Sciatic nerve (tissue), 1 donor: ENCODE data around the genes FSTL1 and RABL3.

GRCh38 chr3:115512326-115513749, 110.5 kb upstream of the GAP43 start:
- PRO-cap = bidirectional peak, plus-strand start at chr3:115512869, minus-strand start at chr3:115512834

DNA sequence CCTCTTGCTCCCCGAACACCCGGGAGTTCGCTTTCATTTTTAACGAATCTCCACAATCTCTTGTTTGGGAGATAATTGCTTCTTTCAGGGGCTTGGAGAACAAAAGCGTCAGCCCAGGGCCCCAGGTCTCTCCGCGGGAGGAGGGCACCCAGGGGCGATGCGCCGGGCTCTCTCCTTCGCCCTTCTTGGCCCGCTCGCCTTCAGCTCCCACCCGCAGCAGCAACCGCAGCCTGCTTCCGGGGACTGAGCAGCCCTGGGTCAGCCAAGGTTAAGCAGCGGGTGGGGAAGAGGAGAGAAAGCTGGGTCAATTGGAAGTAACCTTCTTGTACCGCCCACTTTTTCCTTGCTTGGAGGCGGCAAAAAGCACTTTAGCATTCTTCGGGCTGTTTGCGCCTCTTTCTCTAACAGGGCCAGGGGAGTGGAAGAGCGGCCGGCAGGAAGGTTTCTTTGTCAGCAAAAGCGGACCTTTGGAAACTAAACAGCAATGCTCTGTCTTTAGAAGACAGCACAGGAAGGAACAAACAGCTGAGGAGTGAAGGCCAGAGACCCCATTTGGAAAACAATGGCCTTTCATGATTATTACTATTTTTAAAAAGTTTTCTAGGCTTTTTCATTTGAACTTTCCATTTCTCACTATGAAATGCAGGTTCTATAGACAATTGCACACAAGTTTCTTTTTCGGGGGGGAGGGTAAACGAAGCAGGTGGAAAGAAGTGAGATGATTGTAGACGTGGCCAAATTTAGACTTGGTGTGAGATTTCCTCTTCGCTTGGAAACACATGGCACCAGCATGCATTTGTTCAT, 35.6 kb downstream of the GAP43 start:
- PRO-cap = bidirectional peak, plus-strand start at position 404 of the sequence, minus-strand start at position 245 of the sequence

DNA sequence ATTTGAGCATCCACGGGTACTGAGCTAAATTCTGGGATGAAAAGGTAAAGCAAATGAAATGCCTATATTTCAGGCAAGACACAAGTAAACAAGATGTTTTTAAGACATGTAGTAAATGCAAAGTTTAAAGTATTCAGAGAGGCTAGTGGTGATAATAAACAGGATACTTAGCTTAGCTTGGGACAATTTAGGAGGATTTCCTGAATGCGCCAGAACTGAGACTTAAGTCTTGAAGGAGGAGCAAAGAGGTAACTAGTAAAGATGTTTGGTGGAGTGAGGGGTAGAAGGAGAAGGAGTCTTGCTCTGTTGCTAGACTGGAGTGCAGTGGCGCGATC, 11.0 kb downstream of the LSAMP start:
- PRO-cap = no peak

DNA sequence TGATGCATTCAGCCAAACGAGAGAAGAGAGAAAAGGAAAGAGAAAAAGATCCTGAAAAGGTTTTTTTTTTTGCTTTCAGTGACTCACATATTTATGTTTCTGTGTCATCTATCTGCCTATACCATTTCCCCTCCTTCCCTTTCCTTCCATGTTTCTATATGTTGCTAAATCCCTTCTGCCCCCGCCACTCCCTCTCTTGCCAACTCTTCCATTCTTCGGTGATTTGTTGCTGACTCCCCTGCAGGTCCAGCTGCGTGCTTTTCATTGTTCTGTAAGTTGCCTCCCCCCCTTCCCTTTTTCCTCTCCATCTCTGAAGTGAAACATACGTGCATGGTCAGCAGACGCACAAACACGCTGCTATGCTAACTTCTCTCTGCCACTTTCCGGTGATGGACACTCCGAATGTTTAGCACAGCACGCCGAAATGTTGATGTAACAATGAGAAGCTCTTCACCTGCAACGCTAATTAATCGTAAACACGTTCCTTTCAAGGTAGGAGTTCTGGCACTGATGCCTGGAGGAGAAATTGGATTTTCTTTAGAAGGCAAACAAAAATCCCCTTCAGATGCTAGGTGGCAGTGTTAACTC, 418.8 kb upstream of the LSAMP start:
- PRO-cap = no peak

GRCh38 chr3:117218696-117219054, 773.4 kb upstream of the LSAMP start:
- PRO-cap = no peak

- PRO-cap = no peak
Observed at GRCh38 chr3:118933088-118933656, 101.5 kb downstream of the IGSF11 start.

- PRO-cap = no peak
Observed at GRCh38 chr3:119241309-119241823, 688 bp upstream of the B4GALT4 start.

GRCh38 chr3:119435560-119436558, 27.6 kb downstream of the TMEM39A start:
- PRO-cap = no peak

- PRO-cap = no peak
Observed at GRCh38 chr3:119523462-119524251, 25.3 kb downstream of the TIMMDC1 start.

- PRO-cap = no peak
Observed at GRCh38 chr3:119651992-119652834, 8.2 kb downstream of the POPDC2 start.

DNA sequence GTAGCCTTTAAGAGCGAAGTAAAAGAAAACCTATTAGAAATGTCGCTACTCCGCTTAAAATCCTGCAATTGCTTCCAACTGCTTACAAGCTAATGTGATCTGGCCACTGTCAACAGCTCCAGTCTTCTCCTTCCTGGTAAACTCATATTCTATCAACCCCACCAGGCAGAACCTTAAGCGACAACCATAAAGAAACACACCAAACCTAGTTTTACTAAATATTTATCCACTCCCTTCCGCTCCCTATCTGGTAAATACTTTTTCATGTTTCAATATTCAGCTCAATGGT, 110.2 kb downstream of the NR1I2 start:
- PRO-cap = no peak

DNA sequence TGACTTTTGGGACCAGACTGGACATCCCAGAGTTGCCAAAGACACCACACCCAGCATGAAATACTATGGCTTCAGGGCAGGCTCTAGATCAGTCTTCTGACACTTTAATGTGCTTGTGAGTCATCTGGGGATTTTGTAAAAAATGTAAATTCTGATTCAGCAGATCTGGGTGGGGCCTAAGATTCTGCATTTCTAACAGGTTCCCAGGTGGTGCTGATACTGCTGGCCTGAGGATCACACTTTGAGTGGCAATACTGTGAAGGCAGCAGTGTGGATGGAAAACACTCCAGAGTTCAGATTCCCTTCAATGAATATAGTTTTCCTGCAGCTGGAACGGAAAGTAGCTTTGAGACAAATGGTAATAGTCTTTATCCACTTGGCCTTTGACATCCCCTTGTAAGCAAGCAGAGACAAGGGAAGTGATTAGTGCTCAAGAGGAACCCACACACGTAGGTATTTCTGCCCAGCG, 51.4 kb upstream of the GSK3B start:
- PRO-cap = no peak

DNA sequence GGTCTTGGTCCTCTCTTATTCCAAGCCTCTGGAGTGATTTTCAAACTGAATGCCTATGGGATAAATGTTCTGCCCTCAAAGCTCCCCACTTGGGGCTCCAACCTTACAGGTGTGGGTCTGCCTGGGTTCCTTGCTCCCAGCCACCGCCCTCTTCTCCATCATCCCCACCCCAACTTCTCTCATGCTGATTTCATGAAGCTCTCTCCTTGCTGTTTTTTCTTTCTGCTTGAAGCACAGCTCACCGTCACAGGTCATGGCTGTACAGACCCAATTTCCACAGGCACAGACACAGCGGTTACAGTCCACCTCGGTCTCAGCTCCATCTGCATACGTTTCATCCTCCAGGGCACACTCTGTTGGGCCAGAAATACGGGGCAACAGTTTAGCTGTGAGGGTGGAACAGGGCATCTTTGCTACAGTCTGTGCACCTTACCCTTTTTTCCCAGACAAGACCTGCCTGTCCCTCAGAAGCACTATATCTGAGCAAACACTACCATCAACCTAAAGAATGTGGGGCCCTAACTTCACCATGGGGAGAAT, 48.2 kb downstream of the FSTL1 start:
- PRO-cap = no peak

DNA sequence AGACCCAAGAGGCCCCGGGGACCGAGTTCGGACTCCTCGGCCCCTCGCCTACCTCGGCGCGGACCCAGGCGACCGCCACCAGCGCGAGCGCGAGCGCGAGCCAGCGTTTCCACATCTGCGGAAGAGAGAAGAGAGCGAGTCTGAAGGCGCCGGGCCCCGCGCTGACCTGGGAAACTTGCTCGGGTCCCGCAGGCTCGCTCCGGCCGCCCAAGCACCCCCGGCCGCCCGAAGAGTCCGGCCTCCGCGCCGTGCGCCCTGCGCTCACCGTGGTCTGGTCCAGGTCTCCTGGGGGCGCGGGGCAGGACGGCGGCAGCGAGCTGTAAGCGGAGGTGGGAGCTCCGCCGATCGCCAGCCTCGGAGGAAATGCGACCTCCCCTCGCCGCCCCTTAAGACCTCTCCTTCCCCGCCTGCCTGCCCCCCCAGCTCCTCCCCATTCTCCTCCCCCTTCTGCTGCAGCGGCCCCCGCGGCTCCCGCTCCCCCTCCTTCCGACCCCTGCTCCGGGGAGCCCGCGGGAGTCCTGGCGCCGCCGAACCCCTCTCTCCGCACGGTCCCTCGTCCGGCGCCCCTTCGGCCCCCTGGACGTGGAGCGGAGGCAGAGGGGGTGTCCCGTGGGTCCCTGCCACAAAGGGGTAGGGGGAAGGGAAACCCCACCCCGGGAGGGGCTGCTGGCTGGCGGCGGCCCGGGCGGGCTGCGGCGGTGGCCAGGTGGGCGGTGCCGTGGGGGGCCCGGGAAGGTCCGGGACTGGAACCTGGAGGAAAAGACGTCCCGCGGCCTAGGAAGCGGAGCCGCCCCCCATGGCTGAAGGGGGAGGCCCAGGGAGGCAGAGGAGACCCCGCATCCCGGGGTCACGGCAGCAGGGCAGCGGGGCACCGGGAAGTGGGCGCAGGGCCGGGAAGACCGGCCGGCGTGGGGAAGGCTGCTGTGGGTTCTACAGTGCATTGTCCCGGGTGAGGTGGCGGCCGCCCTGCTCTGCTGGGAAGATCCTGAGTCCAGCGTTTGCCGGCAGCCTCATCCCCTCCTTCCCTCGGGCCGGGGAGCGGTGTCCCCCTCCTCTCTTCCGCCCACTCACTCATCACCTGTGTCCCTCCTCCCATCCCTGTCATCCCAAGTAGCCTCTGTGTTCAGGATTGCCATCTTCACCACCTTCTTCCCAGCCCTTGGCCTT, at the start of gene FSTL1:
FSTL1 (minus strand) TSS at position 361 of the 1,167 bp plus-strand sequence.
- PRO-cap = bidirectional peak, plus-strand start at position 504 of the sequence, minus-strand start at position 360 of the sequence

GRCh38 chr3:120603259-120604015, 7.3 kb downstream of the NDUFB4 start:
- PRO-cap = no peak

GRCh38 chr3:120741940-120742898, at the start of gene RABL3:
TSS of gene RABL3 (minus strand) at chr3:120742516.
- PRO-cap = unidirectional peak, minus-strand start at chr3:120742076; unidirectional peak, minus-strand start at chr3:120742299; bidirectional peak, plus-strand start at chr3:120742744, minus-strand start at chr3:120742516

GRCh38 chr3:121591462-121591871, 1.7 kb upstream of the FBXO40 start:
- PRO-cap = no peak

DNA sequence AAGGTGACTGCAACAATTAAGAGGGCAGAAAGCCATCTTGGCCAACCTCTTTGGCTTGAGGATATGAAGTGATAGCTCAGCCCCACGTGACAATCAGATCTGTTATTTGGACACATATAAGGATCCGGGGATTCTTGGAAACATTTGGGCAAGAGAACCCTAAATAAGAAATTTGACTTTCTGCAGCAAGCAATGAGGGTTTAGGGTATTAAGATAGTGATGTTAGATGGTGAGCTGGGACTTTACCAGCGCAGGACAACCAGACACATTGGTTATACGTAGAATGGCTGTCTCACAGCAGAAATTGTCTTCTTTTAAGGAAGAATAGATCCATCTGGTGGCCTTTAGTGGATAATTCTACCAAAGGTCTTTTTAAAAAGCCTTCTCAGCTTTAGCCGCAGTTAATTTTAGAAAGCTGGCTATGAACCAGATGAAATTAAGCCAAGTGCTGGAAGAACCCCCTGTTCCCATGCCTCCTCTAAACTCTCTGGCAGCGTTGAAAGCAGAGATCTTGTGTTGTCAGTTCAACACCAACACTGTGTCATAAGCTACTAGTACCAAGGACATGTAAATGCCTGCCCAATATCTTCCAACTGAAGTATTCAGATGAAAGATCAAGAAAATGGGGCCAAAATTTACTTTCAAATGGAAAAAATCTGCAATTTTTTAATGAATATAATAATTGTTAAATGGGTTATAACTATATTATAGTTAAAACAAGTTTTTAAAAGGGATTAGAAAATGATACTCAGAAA, 12.2 kb downstream of the HCLS1 start:
- PRO-cap = no peak

GRCh38 chr3:121791546-121791865, 42.0 kb upstream of the GOLGB1 start:
- PRO-cap = no peak

GRCh38 chr3:122184171-122184968, 902 bp downstream of the CASR start:
- PRO-cap = no peak